ENCODE data around the genes LRP10 and PABPN1.

DNA sequence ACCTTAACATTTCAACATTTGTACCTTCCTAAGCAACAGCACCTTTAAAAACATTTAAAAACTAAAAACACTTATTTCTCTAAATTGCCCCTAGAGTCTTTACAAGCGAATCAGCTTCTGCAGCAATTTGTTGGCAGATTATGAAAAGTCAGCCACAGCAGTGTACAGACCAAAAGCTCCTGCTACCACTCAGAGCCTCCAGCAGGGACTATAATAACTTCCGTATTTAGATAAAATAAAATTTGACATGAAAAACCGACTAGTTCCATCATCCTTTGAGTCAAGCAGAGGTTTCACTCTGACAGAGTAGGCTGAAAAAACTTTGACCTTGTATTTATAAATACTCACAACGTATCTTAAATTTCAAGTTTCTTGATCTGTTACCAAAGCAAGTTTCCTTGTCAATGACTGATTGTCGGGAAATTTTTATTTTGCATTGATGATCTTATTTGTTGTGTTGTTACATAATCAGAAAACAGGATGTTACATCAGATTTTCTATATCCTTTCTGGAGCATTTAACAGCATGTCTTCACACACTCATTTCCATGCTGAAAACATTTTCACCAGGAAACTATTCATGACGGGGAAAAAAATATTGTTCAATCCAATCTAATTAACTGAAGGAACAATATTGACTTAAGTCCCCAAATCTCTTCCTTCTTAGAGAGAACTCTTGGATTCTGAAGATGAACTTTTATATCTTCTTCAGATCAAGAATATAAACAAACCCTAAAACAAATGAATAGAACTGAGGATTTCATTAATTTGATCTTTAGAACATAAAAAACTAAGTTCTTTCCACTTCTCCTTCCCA lies 283.3 kb downstream of the DAD1 start:
- PRO-cap: no peak
- RAMPAGE, long total RNA, 4 experiments: no peak in any of the 4 experiments

- PRO-cap: no peak
- RAMPAGE, long total RNA, 4 experiments: no peak in any of the 4 experiments
These were observed 106.2 kb downstream of the DAD1 start for GRCh38 chr14:22482732-22483282.

DNA sequence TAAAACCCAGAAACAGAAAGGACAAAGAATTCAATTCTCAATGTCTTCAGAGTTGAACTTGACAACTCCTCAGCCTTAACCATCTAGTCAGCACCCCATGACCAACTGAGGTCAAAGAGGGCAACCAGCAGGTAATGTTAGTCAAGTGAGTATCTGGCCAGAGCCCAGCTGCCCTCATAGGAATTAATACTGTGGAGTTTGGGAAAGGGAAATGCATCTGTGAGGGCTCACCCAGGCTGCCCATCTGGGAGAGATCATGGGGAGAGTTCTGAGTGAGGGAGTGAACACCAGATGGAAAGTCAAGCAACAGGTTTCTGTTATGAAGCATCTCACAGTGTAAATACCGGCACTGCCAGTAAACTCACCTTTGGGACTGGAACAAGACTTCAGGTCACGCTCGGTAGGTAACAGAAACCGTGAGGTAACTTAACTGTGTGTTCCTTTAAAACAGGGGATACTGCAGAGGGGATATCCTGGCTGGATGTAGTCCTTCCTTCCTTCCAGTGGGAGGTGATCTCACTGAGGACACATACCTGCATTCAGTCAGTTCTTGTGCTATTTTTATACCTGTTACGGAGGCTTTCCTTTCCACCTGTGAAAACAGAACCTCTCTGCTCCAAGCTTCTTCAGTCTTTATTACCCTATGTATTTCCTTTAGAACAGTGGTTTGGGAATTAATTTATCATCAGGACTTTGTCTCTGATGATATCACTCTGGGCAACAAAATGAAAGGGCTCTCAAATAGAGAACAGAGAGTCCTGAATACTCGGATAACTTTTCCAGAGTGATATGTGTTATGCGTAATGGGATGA lies 94.3 kb downstream of the DAD1 start:
- PRO-cap: no peak
- RAMPAGE, long total RNA, 4 experiments: no peak in any of the 4 experiments

- PRO-cap: no peak
- RAMPAGE, long total RNA, 4 experiments: no peak in any of the 4 experiments
These were observed 89.5 kb downstream of the DAD1 start for GRCh38 chr14:22499498-22500006.

GRCh38 chr14:22501792-22502437 lies 87.1 kb downstream of the DAD1 start:
- PRO-cap: unidirectional peak, minus-strand start at chr14:22502169
- RAMPAGE, long total RNA, 4 experiments: no peak in any of the 4 experiments

- PRO-cap: no peak
- RAMPAGE, long total RNA, 4 experiments: no peak in any of the 4 experiments
These were observed 16.4 kb downstream of the DAD1 start for GRCh38 chr14:22572362-22573239.

- PRO-cap: bidirectional peak, plus-strand start at chr14:22848511, minus-strand start at chr14:22848380; unidirectional peak, minus-strand start at chr14:22848612
- RAMPAGE, long total RNA, 4 experiments: no peak in any of the 4 experiments
These were observed 11.6 kb downstream of the MMP14 start for GRCh38 chr14:22847586-22848704.

- PRO-cap: bidirectional peak, plus-strand start at chr14:22871840, minus-strand start at chr14:22871653; bidirectional peak, plus-strand start at chr14:22872163, minus-strand start at chr14:22872059
- RAMPAGE, long total RNA, 4 experiments: start-site peak on the plus strand in 4 of 4 experiments, at chr14:22871760-22872199 at its widest, 403 to 1,616 reads per replicate; start-site peak on the minus strand in 1 of 4 experiments, at chr14:22872061-22872071 at its widest, 5 reads per replicate
These were observed at the start of gene LRP10 for GRCh38 chr14:22871737-22872233. LRP10 (plus strand) TSS chr14:22871740.

- PRO-cap: bidirectional peak, plus-strand start at chr14:22872810, minus-strand start at chr14:22872609
- RAMPAGE, long total RNA, 4 experiments: no peak in any of the 4 experiments
These were observed 814 bp downstream of the LRP10 start for GRCh38 chr14:22872234-22872873.

DNA sequence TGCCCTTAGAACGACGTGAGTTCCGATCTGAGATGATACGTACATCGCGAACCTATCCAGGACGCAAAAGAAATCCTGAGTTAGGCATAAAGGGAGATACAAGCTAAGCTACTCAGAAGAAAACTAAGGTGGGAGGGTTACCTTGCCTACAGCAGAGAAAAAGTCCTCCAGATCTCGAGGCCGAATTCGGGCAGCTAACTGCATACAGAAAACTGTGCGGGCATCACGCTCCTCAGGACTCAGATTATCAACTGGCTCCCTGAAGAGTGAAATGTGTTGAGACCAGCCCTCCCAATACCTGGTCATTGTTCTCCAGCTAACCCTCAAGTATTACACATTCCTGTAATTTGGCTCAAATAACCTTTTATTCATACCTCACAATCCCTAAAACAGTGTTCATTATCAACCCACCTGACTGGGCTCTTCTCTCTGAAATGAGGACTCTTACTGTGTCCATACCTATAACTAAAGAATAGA lies 13.7 kb downstream of the RBM23 start:
- PRO-cap: no peak
- RAMPAGE, long total RNA, 4 experiments: no peak in any of the 4 experiments

DNA sequence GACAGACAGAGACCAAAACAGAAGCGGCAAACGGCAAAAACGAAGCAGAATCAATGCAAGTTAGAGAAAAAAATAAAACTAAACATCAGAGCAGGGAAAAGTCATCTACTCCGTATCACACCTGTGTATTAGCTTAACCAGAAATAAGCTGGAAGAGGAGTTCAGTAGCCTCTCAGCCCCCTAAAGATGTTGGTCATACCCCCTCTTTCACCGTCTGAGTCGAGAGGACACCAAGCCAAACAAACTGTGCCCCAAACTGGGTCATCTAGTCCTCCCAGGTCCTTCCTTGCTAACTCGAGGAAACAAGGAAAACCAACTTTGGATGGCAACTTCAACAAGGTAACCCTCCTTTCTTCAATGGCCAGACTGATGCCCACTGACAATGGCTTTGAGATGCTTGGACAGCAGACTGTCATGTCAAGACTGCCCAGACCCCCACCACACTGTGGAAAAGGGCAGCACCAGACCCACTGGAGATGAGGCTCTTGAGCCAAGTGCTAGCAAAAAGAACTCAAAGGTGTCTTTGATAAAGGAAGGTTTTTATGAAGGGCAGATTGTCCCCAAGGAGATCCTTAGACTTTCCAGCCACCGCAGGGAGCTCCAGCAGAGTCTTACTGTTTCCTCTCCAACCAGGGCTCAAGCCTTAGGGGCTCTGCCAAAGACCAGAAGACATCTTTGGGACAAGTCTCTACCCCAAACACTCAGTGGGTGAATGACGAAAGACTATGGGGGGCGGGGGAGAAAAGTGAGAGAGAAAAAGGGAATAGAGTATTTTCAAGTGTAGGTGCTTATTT lies 9.0 kb upstream of the CDH24 start:
- PRO-cap: no peak
- RAMPAGE, long total RNA, 4 experiments: no peak in any of the 4 experiments

DNA sequence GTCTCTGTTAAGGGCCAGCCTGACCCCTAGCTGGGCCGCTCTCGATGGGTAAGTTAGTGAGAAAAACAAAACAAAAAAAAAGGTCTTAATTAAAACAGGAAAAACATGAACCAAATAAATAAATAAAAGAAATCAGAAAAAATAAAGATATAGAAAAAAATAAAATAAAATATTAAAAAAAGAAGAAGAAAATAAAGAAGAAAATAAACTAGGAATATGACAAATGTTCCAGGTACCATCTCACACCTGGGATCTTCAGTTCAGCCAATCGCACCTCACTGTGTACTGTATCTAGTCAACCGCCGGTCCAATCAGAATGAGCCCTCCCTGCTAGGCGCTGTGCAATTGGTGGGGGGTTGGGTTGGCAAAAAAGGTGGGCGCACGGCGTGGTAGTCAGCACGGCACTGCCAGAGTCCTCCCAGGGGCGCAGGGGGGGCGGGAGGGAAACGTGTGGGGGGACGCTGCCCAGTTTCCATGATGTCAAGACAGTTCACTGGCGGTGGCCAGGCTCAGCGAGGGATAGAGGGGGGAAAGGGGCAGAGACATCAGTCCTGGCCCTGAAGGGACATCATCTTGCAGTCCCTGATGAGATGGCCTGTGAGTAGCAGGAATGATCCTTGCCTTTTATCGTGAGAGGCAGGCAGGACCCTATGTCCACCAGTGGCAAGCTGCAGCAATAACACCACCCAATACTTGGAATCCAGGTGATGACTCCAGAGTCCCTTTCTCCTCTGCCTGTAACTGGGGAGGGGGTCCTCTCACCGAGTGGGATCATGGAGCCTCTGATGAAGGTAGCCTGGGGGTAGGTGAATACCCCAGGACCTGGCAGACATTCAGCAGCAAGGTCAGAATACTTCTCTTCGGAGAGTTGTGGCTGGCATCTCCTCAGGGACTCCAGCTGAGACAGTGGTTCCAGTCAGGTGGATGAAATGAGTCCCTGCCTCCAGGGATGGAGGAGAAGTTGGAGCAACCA lies 10.0 kb upstream of the CDH24 start:
- PRO-cap: no peak
- RAMPAGE, long total RNA, 4 experiments: no peak in any of the 4 experiments

DNA sequence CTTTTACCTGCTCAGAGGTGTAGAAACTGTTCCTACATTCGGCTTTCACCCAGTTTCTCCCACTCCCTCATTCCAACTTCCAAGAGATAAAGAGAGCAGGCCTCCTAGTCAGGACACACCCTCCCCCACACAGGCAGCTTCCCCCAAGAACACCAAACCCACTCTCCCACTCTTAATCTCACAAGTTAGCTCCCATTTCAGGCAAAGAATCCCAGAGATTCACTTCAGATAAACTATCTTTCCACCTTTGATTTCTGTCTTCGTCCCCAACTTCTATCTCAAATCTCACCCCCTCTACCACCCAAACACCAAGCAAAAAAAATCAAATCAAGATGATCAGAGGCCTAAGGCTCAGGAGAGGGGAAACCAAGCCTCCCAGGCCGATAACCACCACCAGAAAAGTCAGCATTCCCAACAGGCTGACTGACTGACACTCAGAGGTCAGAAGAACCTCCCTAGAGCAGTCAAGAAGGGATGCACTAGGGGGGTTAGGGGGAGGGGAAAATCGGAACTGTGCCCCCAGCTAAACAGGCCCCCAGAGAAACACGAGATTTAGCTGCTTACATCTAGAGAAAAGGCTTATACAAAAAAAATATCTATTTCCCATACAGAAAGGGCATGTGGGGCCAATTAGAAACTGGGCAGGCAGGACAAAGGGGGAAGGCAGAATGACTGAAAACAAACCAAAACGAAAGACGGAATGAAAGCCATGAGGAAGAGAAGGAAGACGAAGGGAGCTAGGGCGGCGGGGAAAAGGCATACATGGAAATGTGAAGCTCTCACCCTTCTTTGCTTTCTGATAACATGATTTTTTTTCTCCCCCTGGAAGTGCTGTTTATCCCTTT lies 13.2 kb upstream of the CDH24 start:
- PRO-cap: no peak
- RAMPAGE, long total RNA, 4 experiments: no peak in any of the 4 experiments

DNA sequence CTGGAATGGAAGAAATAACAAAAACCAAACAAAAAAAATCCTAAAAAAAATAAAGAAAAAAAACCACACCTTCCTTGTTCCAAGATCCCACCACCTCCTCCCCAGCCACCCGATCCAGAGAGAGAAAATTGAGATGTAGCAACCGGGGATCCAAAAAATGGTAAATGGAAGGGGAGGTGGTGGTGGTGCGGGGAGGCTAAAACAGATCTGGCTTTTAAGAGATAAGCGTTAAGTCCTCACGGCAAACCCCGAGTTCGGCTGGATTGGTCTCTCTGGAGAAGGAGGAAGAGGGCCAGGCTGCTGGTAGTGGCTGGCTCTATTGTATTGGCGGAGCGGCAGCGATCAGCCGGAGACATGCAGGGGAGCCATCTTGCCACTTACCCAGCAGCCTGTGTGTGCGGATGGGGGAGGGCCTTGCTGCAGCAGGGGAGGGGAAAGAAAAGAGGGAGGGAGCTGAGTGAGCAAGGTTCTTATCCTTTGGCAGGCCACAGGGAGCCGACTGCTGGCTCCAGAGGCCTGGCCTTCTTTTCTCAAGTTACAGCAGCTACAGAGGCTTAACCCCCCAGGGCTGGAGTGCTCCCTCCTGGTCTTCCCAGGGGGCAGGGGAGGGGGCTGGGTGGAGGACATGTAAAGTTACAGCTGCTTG lies 14.0 kb upstream of the CDH24 start:
- PRO-cap: bidirectional peak, plus-strand start at position 473 of the sequence, minus-strand start at position 379 of the sequence
- RAMPAGE, long total RNA, 4 experiments: start-site peak on the minus strand in 1 of 4 experiments, centred at position 393 of the sequence, 123 reads per replicate

- PRO-cap: unidirectional peak, plus-strand start at chr14:23094696; bidirectional peak, plus-strand start at chr14:23094762, minus-strand start at chr14:23094825
- RAMPAGE, long total RNA, 4 experiments: no peak in any of the 4 experiments
These were observed 441 bp downstream of the ACIN1 start for GRCh38 chr14:23094446-23094944.

DNA sequence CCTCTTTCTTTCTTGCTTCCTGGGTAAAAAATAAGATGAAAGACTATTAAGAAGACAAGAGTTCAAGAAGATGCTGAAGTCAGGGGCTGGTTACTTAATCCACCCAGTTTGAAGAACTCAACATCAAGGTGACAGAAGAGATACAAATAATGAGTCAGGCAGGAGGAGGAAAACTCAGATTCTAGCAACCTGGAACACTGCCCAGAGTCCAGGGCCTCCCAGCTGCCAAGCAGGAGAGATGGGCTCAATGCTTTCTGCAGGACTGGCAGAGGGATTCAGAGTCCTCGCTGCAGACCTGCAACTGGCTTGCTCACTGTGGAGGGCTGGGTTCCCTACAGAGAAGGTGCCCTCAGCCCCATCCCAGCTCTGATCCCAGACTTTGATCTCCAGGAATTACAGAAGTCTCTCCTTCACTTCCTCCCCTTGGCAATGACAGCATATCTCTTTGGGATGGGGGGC lies 28.6 kb upstream of the CEBPE start:
- PRO-cap: unidirectional peak, plus-strand start at position 274 of the sequence
- RAMPAGE, long total RNA, 4 experiments: no peak in any of the 4 experiments

GRCh38 chr14:23157408-23158041 lies 25.9 kb downstream of the SLC7A8 start:
- PRO-cap: no peak
- RAMPAGE, long total RNA, 4 experiments: no peak in any of the 4 experiments

DNA sequence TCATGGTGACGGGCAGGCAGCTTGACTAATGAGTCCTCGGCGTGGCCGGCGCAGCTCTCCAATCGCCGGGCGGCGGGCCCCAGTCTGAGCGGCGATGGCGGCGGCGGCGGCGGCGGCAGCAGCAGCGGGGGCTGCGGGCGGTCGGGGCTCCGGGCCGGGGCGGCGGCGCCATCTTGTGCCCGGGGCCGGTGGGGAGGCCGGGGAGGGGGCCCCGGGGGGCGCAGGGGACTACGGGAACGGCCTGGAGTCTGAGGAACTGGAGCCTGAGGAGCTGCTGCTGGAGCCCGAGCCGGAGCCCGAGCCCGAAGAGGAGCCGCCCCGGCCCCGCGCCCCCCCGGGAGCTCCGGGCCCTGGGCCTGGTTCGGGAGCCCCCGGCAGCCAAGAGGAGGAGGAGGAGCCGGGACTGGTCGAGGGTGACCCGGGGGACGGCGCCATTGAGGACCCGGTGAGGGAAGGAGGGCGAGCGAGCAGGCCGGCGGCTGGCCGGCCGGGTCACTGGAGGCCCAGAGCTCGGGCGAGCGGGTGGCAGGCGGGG lies at the start of gene PABPN1:
Gene PABPN1 (plus strand): TSS at position 82 of the 535 bp plus-strand sequence.
- PRO-cap: bidirectional peak, plus-strand start at position 82 of the sequence, minus-strand start outside the sequence; unidirectional peak, plus-strand start at position 437 of the sequence; bidirectional peak, plus-strand start outside the sequence, minus-strand start at position 497 of the sequence
- RAMPAGE, long total RNA, 4 experiments: start-site peak on the plus strand in 2 of 4 experiments, centred at positions 224 to 238 of the sequence, 16 reads per replicate

DNA sequence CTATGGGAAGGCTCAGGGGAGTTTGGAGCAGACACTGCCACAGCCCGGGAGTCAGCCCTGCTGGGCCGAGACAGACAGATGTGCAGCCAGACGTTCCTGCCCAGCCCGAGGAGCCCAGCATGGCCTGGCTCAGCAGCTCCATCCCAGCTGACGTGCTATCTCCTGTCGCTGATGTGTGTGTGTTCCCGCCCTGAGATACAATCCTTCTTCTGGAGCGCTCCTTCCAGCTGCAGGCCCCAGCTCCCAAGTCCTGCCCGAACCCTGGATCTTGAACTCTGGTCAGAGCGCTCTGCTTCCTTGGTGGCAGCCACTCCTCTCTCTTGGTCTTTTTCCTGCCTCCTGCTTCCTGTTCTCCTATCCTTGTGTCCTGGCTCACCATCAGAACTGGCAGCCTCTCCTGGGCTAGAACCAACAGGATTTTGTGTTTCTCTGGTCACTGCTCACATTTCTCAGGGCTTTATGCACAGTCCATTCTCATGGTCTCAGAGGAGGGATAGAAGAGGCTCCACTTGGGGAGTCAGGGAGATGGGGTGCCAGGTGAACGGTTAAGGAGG lies 3.8 kb downstream of the CMTM5 start:
- PRO-cap: no peak
- RAMPAGE, long total RNA, 4 experiments: no peak in any of the 4 experiments

DNA sequence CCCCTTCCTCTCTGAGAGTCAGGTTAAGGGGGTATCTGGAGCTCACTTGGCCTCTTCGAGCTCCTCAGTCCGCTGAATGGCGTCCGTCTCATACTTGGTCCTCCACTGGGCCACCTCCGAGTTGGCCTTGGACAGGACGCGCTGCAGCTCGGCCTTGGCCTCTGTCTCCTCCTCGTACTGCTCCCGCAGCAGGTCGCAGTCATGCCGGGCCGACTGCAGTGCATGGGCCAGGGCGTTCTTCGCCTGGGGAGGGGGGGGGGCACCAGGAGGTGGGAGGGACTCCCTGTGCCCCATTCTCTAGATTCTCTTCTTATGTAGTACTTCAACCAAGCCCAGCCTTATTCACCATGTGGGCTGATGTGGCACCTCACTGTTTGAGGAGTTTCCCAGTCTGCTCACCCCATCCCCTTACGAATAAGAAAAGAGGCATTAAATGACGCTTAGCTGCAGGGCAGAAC lies 12.0 kb downstream of the CMTM5 start:
- PRO-cap: no peak
- RAMPAGE, long total RNA, 4 experiments: no peak in any of the 4 experiments

Data from gastroesophageal sphincter (tissue), 4 donors.